ENCODE measurements around the genes CRYGS, FETUB and SST.

- PRO-cap: no peak
- RAMPAGE, long total RNA: no peak
These were observed 116.8 kb upstream of the ETV5 start for GRCh38 chr3:186225807-186226006.

DNA sequence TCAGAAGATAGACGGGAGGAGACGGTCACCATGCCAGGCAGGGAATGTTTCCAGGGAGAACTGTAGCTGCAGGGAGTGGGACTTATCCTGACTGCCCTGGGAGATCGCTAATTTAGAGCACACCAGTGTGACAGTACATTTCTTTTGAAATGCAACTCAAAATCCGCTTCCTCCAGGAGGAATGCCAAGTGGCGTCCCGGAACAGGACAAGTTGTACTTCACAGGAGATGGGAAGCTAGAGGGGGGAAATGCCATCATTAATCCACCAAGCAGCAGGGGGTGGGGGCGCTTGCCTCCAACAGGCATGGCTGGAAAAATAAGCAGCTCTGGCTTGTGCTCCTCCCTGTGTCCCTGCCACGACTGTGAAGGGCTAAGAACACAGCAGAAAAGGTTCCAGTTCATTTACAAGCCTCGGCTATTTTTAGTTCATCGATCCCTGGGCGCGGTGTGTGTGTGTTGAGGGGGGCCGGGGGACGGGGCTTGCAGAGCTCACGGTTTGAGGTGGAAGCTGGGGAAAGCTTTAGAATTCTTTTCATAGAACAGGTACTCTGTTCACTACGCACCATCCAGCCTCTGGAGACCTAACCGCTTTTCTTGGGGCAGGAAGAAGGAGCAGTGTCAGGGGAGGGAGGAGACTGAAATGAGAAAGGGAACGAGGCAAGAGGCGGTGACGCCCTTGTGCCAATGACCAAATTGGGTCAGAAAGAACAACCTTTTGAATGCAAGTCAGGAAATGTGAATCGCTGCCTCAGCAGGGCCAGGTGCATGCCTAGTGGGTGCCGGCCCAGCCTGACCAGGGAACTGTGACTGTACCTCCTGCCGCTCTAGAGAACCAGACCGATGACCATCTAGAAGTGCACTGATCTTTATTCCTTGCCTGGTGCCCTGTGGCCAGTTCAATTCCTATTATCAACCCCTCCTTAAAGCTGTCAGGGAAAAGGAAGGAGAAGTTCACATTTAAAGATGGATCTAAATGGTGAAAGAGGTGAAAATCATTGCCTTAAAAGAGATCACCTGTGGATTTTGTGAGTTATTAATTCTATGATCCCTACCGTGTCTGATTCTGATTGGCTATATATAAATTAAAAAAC is 51.9 kb upstream of the DGKG start:
- PRO-cap: no peak
- RAMPAGE, long total RNA: no peak

GRCh38 chr3:186532568-186533204 is 11.5 kb downstream of the CRYGS start:
- PRO-cap: no peak
- RAMPAGE, long total RNA: no peak

- PRO-cap: no peak
- RAMPAGE, long total RNA: no peak
These were observed at the start of gene CRYGS for GRCh38 chr3:186544109-186544672. Gene CRYGS (minus strand): TSS chr3:186544380.

DNA sequence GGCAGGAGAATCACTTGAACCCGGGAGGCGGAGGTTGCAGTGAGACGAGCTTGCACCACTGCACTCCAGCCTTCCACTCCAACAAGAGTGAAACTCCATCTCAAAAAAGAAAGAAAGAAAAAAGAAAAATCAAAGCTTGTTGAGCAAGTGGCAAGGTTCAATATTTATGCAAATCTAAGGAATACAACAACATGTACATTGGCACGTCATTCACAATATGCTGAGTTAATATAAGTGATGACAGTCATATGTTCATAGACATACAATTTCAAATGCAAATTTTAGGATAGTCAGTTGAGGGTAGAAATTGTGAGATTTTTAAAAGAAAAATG is 12.5 kb upstream of the AHSG start:
- PRO-cap: no peak
- RAMPAGE, long total RNA: no peak

- PRO-cap: no peak
- RAMPAGE, long total RNA: no peak
These were observed 4.3 kb downstream of the AHSG start for GRCh38 chr3:186617076-186617713.

DNA sequence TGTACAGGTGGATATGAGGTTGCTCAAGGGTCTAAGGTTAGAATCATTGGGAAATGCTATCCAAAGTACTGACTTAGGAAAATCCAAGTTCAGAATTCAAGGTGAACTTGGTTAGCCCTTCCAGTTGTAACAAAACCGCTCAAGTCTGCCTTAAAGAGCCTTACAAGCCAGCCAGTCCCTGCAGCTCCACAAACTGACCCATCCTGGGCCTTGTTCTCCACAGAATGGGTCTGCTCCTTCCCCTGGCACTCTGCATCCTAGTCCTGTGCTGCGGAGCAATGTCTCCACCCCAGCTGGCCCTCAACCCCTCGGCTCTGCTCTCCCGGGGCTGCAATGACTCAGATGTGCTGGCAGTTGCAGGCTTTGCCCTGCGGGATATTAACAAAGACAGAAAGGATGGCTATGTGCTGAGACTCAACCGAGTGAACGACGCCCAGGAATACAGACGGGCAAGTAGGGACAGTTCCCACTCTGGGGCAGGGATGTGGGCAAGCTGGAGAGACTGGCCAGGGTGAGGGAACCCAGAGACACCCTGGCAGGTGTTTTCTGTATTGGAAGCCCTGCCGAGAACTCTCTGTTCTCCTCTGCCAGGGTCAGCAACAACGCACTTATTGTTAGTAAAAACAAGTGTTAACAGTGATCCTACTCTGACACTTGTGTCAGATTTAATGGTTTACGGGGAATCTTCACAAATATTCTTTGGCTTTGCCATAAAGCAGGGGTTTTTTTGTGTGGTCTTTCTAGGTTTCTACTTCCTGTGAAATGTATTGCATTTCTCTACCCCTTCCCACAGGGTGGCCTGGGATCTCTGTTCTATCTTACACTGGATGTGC is at the start of gene FETUB:
FETUB (plus strand) TSS at position 163 of the 833 bp plus-strand sequence.
- PRO-cap: no peak
- RAMPAGE, long total RNA: no peak

- PRO-cap: unidirectional peak, minus-strand start at chr3:186827536
- RAMPAGE, long total RNA: no peak
These were observed 15.1 kb upstream of the ADIPOQ start for GRCh38 chr3:186827375-186827896.

GRCh38 chr3:187186967-187187590 is 10.2 kb upstream of the RTP1 start:
- PRO-cap: no peak
- RAMPAGE, long total RNA: no peak

GRCh38 chr3:187287216-187287477 is 4.4 kb downstream of the MASP1 start:
- PRO-cap: no peak
- RAMPAGE, long total RNA: no peak

DNA sequence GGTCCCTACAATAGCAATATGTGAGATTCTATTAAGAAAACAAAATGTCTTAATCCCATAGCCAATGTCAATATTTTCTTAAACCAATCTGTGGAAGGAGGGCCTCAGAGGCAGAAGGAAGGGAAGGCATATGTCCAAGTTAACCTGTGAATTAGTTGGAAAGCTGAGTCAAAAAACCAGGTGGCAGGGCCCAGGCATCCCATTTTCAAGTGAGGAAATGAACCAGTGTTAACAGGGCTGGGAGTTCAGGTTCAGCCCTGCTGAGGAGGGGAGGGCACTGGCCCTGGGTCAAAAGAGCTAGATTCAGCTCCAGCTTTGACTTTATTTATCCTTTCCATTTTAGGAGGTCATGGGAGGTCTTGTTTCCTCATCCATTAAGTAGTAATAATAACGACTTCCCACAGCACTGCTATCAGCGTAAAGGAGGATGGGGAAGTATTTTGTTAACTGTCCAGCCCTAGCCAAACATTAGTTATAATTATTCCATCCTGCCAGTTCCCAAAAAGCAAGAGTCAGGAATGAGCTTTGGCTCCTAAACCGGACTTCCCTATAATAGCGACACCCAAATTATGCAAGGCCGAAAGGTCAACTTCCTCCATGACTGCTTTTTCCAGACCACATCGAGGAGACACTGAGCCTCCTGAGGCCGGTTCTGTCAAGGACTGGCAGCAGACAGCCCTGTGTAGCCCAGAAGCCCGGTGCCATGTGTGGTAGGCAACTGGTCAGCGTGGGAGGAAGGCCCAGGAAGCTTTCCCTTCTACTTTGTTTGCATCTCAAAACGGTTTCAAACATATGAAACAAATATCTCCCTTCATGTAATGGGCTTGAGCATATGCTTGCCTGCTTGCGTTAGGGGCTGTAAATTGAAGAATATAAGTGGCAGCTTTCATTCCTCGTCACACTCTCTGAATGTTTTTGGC is 3.1 kb downstream of the MASP1 start:
- PRO-cap: no peak
- RAMPAGE, long total RNA: no peak

DNA sequence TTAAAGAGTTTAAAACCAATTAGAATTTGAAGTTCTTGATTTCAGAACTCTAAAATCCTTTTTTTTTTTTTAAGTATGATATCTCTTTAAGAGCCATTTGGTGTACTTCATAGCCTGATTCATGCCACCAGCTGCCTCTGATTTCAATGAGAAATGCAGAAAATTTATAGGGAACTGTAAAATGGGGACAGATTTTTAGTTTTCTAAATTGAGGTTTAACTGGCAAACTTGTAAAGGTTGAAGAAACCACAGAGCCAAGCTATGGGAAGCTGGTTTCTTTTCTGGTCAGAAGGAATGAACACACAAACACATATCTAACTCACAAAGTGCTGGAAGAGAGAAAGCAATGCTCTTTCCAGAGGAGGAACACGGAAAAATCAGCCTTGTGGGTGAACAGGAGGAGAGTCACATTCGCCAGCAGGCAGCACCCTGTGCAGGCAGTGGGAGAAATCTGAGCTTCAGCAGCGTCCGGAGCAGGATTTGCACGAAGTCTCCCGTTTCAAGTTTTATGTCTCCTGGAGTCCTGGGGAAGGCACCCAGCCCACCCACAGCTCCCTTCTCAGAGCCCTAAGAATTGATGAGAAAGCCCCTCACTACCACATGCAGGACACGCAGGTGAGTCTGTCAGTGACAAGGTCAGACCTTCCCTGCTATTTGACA is 485 bp downstream of the MASP1 start:
- PRO-cap: no peak
- RAMPAGE, long total RNA: no peak

- PRO-cap: no peak
- RAMPAGE, long total RNA: no peak
These were observed 2.0 kb upstream of the MASP1 start for GRCh38 chr3:187293027-187294479.

DNA sequence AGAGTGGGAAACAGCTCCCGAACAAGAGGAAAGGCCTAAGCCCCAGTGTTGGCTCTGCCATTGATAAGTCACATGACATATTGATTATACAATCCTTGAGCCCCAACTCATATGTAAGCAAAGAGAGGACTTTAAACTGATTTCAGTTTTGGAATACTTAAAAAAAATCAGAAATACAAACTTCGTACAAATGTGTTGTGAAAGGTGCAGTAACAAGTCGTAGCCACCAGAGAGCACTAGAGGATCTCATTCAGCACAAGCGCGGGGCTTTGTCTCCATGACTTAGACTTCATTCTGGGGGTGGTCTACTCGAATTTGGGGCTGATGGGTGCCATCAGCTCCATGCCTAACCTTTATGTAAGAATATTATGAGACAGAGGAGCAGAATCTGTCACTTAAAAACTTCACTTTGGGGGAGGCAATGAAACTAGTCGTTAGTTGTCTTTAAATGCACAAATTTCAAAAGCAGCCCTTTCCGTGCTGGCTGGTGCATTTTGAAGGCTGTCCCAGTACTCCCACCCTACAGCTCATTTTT is 27.3 kb upstream of the MASP1 start:
- PRO-cap: no peak
- RAMPAGE, long total RNA: no peak

DNA sequence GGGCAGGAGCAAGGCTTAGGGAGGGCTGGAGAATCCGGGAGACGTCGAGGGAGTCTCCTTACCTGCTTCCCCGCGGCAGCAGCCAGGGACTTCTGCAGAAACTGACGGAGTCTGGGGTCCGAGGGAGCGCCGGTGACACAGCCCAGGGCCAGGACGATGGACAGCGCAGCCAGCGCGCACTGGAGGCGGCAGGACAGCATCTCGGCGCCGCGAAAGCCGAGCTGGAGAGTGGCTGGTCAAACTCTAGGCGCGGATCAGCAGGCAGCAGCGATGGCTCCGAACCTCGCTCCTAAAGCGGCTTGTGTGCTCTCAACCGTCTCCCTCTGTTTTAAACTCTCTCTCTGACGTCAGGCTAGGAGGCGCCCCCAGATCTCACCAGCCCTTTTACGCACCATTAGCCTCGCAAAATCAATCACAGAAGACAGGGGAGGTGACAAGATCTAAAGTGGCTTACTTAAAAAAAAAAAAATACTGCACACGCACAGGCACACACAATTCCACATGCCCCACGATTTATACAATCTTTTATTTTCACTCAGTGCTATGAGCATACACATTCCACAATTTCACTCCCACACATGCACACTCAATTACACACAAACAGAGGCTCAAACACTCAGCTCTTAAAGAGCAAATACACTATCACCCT is at the start of gene SST:
SST (minus strand) TSS at position 303 of the 649 bp plus-strand sequence.
- PRO-cap: no peak
- RAMPAGE, long total RNA: start-site peak on the minus strand centred at position 287 of the sequence, 114 bp wide, 2,704 and 3,048 reads in 2 replicates

- PRO-cap: no peak
- RAMPAGE, long total RNA: no peak
These were observed 18.7 kb downstream of the BCL6 start for GRCh38 chr3:187726423-187727191.

GRCh38 chr3:187729500-187730069 is 15.7 kb downstream of the BCL6 start:
- PRO-cap: no peak
- RAMPAGE, long total RNA: no peak

DNA sequence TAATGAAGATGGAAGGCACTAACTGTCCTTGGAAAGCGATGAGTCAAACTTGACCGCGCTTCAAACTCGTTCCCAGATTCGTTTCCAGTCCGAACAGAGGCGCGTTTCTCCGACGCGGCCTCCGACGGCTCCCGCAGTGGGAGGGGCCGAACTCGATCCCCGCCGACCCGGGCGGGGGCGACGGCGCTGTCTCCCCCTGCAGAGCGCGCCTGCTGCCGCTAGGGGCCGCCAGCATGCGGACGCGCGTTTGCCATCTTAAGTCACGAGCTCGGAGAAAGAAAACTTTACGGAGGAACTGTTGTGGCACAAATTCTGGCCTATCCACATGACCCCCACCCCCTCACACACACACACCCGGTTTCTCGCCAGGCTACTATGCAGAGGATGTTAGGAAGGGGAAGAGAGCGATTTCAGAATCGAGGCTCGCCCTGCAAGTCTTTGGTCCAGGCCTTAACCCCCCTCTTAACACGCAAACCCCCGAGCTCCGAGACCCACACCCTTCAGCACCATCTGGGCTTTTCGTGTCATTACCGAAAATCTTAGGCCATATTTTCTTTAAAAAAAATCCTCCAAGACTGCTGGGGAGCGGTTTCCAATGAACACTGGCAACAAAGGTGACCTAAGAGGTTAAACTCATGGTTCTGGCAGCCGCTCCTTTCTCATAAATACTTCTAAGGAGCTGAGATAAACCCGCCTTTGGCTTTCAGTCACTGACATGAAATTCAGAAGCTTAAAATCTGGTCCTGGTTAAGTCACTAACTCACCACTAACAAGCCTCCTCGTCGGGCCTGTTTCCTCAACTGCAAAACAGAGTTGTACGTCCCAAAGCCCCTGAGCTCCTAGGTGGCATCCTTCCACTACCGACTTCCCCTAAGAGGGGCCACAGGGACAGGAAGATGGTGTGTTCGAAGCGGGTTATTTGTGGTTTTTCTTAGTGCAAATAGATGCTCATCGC is 5.1 kb downstream of the BCL6 start:
- PRO-cap: unidirectional peak, plus-strand start at position 380 of the sequence
- RAMPAGE, long total RNA: no peak

GRCh38 chr3:187967057-187967634 is 186.8 kb upstream of the LPP start:
- PRO-cap: no peak
- RAMPAGE, long total RNA: no peak

DNA sequence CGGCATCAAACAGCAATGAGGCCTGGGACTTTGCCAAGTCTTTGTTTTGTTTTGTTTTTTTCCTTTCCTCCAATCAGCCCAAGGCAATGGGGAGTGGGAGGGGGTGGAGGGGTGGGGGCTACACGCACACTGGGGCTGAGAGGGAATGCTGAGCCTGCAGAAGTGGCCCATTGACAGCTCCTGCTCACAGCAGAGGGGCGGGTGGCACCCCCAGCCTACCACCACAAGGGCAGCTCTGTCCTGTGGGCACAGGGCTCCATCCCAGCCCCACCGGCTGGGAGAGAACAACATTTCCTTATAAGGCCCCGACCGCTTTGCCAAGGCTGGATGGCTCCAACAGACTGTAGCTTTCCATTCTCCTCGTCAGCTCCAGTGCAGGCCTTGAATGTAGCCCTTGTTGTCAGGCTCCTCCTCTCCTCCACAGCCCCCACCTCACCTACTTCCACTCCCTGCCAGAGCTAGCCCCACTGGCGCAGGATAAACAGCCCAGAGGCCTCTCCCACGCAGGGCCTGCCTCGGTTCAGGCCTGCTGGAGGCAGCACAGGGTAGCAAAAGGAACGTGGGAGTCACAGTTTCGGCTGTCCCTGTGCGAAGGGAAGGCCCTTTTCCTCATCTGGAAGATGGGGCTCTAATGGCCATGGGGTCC is 101.8 kb upstream of the LPP start:
- PRO-cap: no peak
- RAMPAGE, long total RNA: no peak